Kidney epithelial cell (primary cell): Measurements from ENCODE around the gene AURKB.

DNA sequence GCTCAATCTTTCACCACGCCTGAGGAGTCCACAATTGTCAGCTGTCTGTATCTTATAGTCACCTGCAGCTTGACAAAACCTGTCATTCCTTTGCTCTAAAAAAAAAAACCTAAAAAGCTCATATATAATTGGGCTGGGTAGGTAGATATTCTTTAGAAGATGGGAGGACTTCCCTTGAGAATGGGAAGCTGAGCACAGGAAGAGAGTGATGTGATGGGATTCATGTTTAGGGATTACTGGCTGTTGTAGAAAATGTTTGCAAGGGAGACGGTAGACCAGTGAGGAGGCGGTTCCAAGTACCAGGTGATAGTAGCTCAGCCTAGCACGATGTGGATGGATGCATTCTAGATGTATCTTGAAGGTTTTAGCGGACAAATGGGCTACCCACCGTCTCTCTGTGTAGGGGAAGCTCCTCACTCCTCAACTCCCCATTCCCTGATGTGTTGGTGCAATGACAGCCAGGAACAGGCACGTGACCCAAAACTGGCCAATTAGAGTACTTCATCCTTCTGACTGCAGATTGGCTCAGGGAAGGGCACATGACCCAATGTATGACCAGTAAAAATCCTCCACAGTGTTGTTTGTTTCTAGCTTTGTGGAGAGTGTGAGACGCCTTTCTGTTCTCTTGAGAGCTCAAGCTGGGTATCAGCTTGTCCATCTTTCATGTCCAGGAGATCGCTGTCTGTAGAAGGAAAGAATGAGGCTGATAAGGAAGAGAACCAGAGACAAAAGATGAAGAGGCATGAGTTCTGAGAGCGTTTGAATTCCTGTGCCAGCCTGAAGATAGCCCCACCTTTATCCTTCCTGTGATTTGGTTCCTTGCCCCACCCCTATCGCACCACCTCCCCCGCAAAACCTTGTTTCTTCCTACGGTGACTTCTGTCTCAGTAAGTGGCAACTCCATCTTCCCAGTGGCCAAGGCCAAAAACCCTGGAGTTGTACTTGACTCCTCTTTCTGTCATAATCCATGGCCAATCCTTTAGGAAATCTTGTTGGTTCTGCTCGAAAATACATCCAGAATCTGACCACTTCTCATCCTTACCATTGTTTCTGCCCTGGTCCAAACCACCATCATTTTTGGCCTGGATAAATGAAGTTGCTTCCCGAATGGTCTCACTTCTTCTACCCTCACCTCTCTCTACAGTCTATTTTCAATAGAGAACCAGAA is 2.2 kb upstream of the BORCS6 start:
- RAMPAGE, long total RNA: no peak
- RRBS: no CpG with 5 or more reads among the region's 15 CpGs

DNA sequence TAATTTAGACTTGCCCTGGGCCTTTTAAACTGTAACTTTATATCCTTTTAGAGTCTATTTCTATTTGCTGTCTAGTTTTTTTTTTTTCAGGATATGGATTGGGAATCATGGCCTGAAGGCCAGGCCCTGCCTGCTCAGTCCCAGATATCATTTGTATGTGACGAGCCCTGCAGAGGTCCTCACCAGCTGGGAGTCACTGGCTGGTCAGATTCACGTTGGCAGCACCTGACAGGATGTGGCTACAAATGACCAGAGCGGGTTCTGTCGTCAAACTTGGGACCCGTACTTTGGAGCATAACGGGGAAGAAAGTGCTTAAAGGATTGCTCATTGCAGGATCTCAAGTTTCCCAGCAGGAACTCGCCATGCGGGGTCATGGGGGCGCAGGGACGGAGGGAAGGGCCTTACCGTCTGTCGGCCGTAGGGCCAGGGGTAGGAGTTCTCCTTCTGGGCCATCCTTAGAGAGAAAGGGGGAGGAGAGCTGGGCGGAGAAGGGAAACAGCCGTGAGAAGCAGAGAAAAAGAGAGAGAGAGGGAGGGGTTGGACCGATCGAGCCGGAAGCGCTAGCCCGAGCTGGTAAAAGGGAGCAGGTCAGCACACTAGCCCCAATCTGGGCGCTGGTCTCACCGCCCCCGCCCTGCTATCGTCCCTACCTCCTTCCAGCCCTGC is 471 bp downstream of the AURKB start:
- RAMPAGE, long total RNA: start-site peak on the minus strand centred at position 459 of the sequence, 64 bp wide, 18 and 9 reads in 2 replicates
- RRBS: no CpG with 5 or more reads among the region's 24 CpGs

- RAMPAGE, long total RNA: start-site peak on the minus strand at chr17:8210574-8210638, 41 and 66 reads in 2 replicates
- RRBS: 1% methylated on average over 11 of the region's 35 CpGs
Observed at GRCh38 chr17:8210438-8211084, at the start of gene AURKB. Gene AURKB, minus strand, starts transcription at chr17:8210575.

- RAMPAGE, long total RNA: no peak
- RRBS: no CpG with 5 or more reads among the region's 9 CpGs
Observed at GRCh38 chr17:8220115-8220440, 9.7 kb upstream of the AURKB start.

- RAMPAGE, long total RNA: no peak
- RRBS: 9% methylated on average over 3 of the region's 11 CpGs
Observed at GRCh38 chr17:8223736-8224141, 13.4 kb upstream of the AURKB start.

GRCh38 chr17:8225894-8226983 is 15.9 kb upstream of the AURKB start:
- RAMPAGE, long total RNA: no peak
- RRBS: no CpG with 5 or more reads among the region's 41 CpGs

GRCh38 chr17:8312189-8312735 is 2.2 kb downstream of the ARHGEF15 start:
- RAMPAGE, long total RNA: no peak
- RRBS: 59% methylated on average over 3 of the region's 16 CpGs

DNA sequence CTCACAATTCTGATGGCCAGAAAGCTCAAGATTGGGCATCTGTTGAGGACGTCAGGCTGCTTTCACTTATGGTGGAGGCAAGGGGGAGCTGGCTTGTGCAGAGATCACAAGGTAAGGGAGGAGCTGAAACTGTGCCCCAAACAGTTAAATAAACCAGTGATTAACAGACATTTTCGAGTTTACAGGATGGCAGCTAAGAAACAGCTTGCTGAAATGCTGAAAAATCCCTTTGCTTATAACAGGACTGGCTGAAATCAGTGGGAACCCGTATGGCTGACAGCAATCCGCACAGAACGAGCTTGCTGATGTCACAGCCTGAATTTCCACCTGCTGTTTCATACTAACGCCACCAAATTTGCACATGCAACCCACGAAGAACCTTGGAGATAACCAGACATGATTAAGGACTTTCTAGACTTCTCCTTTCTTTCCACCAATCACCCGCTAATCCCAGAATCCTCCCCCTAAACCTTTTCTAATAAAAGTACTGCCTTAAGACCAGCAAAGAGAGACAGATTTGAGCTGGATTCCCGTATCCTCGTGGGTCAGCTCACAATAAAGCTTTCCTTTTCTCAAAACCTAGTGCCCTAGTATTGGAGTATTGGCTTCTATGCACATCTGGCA is 1.3 kb upstream of the ODF4 start:
- RAMPAGE, long total RNA: no peak
- RRBS: no CpG with 5 or more reads among the region's 10 CpGs

- RAMPAGE, long total RNA: no peak
- RRBS: 18% methylated on average over 5 of the region's 22 CpGs
Observed at GRCh38 chr17:8408300-8409023, 10.8 kb upstream of the RNF222 start.

DNA sequence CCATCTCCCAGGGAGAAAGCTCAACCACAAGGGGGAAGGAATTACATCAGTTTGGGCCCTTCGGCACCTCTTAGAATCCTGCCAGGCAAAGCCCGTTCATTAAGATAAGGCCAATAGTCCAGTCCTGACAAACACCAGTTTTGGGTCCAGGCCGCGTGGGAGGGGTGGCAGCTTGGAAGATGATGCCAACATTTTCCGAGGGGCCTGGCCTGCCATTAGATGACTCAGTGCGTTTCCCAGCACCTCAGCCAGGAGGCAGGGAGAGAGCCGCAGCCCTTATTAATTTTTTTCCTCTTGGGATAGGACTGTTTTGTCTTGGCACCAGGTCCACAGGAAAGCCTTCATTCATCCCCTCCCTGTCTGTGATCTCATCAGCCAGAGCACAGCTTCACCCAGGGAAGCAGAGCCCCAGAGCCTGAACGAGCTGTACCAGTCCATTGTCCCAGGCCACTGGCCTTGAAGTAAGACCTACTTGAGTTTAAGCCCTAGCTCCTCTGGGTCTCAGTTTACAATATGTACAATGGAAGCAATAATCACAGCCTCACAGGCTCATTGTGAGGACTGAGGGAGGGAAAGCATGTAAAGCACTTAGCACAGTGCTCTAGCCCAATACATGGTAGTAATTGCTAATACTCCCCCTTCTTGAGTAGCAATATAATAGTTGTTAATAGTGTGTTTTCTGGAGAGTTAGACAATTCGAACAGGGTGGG is 4.6 kb upstream of the NDEL1 start:
- RAMPAGE, long total RNA: no peak
- RRBS: no CpG with 5 or more reads among the region's 9 CpGs

GRCh38 chr17:8621375-8621960 is 9.1 kb downstream of the MYH10 start:
- RAMPAGE, long total RNA: no peak
- RRBS: no CpG with 5 or more reads among the region's 10 CpGs

- RAMPAGE, long total RNA: no peak
- RRBS: 3% methylated on average over 14 of the region's 69 CpGs
Observed at GRCh38 chr17:8745579-8746458, 1.2 kb upstream of the CCDC42 start.

DNA sequence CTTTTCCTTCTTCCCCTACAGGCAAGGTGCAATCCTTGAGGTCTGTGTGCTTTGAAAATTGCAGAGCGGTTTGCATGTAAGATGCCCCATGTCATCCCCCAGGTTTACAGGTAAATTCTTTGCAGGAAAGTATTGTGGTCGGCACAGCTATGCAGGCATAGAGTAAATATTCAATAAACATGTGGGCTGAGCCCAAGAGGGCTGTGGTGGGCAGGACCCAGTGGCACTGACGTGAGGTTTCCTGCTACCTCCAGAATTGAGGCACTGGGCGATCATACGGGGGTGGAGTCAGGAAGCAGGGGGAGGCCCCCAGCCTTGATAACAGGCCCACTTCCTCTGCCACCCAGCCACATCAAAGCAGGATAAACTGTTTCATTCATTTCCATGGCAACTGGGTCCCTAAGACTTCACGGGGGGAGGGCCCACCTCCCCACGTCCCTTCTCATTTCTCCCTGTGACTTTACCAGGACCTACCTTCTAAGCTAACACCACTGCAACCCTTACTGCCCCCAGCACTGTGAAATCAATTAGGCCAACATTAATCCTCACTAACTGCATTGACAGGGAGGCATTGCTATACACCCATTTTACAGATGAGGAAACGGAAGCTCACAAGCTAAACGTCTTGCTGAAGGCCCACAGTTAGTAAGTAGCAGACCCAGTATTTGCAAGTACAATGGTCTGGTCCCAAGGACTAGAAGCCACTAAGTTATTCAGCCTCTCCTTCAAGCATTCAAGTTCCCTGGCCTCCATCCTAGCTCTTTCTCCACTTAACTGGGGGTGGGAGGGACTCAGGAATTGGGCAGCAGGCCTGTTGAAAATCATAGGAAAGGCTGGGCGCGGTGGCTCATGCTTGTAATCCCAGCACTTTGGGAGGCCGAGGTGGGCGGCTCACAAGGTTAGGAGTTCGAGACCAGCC is 31.7 kb upstream of the PIK3R6 start:
- RAMPAGE, long total RNA: no peak
- RRBS: no CpG with 5 or more reads among the region's 14 CpGs

- RAMPAGE, long total RNA: no peak
- RRBS: no CpG with 5 or more reads among the region's 7 CpGs
Observed at GRCh38 chr17:8922241-8923010, 43.1 kb downstream of the PIK3R5 start.

- RAMPAGE, long total RNA: no peak
- RRBS: no CpG with 5 or more reads among the region's 1 CpG
Observed at GRCh38 chr17:8929113-8929584, 36.4 kb downstream of the PIK3R5 start.

DNA sequence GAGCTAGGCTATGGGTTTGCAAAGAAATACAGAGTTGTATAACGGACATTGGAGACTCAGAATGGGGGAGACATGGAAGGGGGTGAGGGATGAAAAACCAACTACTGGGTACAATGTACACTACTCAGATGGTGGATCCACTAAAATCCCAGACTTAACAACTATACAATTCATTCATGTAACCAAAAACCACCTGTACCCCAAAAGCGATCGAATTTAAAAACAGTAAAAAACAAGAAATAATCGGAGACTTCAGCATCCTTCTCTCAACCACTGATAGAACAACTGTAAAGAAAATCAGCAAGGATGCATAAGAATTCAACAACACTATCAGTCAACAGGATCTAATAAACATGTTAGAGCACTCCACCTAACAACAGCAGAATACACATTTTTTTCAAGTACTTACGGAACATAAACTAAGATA is 35.7 kb downstream of the PIK3R5 start:
- RAMPAGE, long total RNA: no peak
- RRBS: no CpG with 5 or more reads among the region's 5 CpGs

- RAMPAGE, long total RNA: no peak
- RRBS: no CpG with 5 or more reads among the region's 14 CpGs
Observed at GRCh38 chr17:8963487-8964197, 1.9 kb downstream of the PIK3R5 start.

DNA sequence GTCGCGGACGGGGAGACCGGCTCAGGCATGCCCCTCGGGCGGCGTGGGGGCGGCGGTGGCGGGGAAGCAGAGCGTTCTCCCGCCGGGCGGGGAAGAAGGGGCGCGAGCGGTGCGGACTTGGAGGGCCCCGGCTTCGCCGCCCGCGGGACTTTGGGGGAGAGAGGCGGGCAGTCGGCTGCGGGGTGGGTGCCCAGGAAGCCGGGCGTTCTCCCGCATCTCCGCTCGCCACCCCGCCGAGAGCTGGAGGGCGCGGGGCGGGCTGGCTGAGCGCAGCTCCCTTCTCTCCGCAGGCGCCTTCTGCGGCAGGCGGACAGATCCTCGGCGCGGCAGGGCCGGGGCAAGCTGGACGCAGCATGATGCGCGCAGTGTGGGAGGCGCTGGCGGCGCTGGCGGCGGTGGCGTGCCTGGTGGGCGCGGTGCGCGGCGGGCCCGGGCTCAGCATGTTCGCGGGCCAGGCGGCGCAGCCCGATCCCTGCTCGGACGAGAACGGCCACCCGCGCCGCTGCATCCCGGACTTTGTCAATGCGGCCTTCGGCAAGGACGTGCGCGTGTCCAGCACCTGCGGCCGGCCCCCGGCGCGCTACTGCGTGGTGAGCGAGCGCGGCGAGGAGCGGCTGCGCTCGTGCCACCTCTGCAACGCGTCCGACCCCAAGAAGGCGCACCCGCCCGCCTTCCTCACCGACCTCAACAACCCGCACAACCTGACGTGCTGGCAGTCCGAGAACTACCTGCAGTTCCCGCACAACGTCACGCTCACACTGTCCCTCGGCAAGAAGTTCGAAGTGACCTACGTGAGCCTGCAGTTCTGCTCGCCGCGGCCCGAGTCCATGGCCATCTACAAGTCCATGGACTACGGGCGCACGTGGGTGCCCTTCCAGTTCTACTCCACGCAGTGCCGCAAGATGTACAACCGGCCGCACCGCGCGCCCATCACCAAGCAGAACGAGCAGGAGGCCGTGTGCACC is 993 bp downstream of the NTN1 start:
- RAMPAGE, long total RNA: no peak
- RRBS: 1% methylated on average over 52 of the region's 122 CpGs

DNA sequence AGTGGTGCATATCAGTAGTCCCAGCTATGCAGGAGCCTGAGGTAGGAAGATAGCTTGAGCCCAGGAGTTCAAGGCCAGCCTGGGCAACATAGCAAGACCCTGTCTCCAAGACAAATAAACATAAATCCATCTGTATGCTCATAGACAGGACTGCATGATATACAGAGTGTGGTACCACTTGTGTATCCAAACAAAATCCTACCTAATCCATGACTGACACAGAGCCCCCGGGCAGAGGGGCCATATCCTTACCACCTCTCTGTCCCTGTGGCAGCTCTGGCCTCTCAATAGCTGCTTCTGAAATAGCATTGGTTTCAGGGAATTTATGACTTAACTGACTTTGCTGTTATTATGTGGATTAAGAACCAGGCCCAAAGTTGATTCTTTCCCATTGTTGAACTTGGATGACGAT is 31.3 kb downstream of the NTN1 start:
- RAMPAGE, long total RNA: no peak
- RRBS: no CpG with 5 or more reads among the region's 2 CpGs

DNA sequence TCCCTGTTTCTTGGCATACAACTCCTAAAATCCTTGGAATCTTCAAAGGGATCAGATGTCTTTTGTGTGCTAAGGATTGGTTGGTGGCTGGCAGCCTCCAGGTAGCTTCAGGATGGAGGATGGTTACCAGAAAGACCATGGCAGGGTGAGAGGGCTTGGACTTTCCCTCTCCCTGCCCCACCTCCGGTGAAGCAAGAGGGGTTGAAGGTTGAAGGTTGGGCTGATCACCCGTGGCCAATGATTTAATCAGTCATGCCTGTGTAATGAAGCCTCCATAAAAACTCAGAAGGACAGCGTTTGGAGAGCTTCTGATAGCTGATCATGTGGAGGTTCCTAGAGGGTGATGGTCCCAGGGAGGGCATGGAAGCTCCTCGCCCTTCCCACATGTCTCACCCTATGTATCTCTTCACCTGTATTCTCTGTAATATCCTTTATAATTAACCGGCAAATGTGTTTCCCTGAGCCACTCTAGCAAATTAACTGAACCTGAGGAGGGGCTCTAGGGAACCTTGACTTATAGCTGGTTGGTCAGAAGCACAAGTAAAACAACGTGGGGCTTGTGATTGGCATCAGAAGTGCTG is 59.3 kb downstream of the NTN1 start:
- RAMPAGE, long total RNA: no peak
- RRBS: no CpG with 5 or more reads among the region's 6 CpGs